Subcutaneous preadipocyte (primary cell): Measurements from ENCODE around the gene SUB1.

GRCh38 chr5:17951608-17952278 lies 296.1 kb upstream of the H3Y1 start:
- CAGE, long polyA plus RNA, result no peak

- CAGE, long polyA plus RNA, result no peak
Observed at GRCh38 chr5:23013433-23014084, 160.4 kb upstream of the CDH12 start.

DNA sequence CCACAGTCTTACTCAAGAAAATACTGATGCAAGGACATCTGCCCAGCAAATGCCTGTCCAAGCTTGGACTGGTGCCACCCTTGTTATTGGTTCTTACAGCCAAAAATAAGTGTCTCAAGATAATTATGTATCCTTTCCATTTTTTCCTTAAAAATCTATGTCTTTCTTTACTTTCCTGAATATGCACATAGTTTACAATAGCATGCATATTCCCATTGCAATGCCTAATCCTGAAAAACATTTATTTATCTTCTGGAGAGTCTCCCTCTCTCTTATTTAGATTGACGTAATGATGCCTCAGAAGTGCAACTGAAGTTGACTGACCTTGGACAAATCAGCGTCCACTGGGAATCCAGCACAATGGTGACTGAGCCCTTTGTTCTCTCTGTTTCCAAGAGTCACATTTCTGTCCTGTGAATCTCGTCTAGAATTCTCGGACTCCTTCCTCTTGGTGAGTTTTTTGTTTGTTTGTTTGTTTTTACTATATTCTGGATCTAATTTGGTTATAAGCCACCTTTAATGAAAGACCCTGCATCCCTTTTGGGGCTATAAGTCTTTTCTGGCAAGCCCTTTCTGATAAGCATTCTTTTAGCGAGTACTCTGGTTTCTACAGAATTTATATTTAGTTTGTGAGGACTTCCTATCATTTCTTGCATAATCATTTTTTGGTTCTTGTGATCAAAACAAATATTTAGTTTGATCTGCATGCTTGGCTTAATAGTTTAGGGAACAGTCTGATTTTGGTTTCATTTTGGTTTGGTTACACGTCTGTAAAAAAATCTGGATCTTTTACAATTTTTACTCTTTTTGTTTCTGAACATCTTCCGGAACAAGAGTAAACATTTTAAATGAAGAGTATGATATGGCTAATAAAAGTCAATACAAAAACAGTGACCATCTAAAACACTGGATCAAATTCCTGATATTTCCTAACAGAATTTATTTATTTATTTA lies 1074.6 kb downstream of the CDH9 start:
- CAGE, long polyA plus RNA, result no peak

DNA sequence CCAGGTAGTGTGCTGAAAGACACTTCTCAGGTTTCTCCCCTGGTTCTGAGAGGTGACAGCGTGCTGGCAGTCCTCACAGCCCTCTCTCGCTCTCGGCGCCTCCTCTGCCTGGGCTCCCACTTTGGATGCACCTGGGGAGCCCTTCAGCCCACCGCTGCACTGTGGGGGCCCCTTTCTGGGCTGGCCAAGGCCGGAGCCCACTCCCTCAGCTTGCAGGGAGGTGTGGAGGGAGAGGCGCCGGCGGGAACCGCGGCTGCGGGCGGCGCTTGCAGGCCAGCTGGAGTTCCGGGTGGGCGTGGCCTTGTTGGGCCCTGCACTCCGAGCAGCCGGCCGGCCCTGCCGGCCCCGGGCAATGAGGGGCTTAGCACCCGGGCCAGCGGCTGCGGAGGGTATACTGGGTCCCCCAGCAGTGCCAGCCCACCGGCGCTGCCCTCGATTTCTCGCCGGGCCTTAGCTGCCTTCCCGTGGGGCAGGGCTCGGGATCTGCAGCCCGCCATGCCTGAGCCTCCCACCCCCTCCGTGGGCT lies 704.9 kb upstream of the CDH9 start:
- CAGE, long polyA plus RNA, result no peak

DNA sequence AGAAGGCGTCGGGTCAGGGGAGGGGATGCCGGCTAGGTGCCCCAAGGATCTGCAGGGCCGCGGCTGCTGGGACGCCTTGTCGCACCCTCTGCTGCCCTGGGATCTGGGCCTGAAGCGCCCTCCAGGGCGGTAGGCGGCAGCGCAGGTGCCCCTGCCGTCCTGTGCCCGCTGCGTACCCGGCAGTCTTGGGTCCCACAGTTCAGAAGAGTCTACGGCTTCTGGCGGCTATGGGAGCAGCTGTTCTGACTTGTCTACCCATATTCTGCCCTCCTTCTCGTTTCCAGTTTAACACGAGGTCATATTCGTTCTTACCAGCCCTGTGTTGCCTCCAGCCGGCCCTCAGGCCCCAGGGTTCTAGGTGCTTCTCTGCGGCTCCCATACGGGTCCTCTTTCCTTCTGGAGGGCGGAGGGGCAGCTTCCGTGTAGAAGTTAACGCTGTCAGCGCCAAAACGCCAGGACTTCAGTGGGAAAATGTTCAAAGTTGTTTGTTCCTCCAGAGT lies 1771.9 kb upstream of the CDH9 start:
- CAGE, long polyA plus RNA, result no peak

GRCh38 chr5:30428608-30429701 lies 764.5 kb upstream of the CDH6 start:
- CAGE, long polyA plus RNA, result no peak

DNA sequence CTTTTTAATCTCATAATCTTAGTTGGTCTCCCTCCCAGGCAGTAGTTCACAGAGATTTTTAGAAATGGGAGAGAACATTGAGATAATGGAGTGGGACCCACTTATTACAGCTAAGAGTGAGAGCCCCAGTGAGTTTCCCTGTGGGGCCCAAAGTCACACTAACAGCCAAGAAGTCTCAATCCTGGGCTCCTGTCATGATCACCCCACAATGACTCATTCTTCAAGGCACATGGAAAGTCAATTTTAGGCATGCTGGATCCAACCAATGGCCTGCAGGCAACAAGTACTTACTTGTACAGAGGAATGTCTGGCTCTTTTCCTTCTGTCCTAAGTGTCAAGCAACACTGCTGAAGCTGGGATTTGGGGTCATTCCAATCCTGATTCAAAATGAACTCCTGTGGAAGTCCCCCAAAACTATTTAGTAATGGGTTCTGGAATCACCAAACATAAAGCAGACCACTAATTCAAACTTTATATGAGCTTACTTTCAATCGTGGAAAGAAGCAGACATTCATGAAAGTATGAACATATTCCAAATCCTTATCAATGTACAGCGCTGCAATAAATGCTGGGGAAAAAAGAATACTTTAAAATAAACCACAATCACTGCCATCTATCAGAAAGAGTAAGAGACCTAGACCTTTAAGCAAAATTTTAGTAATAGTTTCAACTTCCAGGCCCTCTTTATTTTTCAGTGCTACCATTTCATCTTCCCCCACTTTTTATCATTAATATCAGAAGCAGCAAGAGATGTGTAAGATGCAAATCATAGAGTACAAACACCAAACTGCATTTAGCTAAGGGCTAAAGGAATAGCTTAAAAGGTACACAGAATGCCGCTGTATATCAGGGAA lies 122.9 kb downstream of the DROSHA start:
- CAGE, long polyA plus RNA, result no peak

GRCh38 chr5:31983063-31983689 lies 190.9 kb downstream of the GOLPH3 start:
- CAGE, long polyA plus RNA, result no peak

- CAGE, long polyA plus RNA, result no peak
Observed at GRCh38 chr5:32031103-32031326, 143.1 kb downstream of the GOLPH3 start.

DNA sequence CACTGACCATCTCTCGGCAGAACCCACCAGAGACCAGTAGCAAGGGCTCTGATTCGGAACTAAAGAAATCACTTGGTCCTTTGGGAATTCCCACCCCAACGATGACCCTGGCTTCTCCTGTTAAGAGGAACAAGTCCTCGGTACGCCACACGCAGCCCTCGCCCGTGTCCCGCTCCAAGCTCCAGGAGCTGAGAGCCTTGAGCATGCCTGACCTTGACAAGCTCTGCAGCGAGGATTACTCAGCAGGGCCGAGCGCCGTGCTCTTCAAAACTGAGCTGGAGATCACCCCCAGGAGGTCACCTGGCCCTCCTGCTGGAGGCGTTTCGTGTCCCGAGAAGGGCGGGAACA lies 83.4 kb downstream of the GOLPH3 start:
- CAGE, long polyA plus RNA, result no peak

GRCh38 chr5:32135439-32135879 lies 38.7 kb downstream of the GOLPH3 start:
- CAGE, long polyA plus RNA, result no peak

DNA sequence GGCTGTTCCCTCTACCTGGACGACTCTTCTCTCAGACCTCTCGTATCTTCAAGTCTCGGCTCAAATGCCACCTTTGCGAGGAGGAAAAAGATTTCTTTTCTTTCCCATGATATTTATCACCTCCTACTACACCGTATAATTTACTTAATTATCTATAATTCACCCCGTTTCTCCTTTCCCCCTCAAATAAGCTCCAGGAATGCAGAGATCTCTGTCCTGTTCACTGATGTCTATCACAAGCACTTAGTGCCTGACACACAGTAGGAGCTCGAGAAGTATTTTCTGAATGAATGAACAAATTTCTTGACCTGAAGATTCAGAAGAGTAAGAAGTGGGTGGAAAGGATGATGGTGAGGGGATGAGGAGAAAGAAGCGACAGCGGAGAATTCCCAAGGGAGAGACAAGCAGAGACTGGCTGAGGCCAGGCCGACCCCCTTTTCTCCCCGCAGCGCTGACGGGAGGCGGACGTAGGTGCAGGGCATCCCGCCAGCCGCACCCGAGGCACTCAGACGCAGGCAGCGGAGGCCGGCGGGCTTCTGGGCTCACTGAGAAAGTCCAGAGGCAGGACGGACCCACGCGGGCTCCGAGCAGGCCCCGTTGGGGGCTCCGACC lies 827 bp downstream of the MTMR12 start:
- CAGE, long polyA plus RNA, result no peak

- CAGE, long polyA plus RNA, result start-site peak on the plus strand at chr5:32585554-32585608, 2,562 and 459 reads in 2 replicates
Observed at GRCh38 chr5:32585225-32585664, at the start of gene SUB1. TSS of gene SUB1 (plus strand) at chr5:32585557.

GRCh38 chr5:32588443-32589125 lies 3.2 kb downstream of the SUB1 start:
- CAGE, long polyA plus RNA, result no peak

DNA sequence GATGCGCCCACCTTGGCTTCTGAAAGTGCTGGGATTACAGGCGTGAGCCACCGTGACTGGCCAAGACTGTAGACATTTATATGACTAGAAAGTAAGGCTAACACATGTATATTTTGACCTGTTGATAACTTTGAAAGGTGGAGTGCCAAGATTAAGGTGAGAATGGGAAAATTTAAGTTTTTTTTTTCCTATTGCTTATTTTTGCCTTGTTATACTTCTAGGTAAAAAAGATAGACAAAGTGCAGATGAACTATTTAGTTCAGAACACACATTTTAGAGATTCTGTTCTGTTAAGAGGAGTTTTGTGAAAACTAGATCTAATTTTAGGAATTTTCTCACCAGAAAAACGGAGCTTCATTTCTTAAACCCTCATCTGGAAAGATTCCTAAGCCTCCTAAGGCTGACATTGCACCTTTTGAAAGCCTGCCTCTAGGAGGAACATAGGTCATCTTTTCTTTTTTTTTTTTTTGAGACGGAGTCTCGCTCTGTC lies 7.9 kb downstream of the SUB1 start:
- CAGE, long polyA plus RNA, result no peak

DNA sequence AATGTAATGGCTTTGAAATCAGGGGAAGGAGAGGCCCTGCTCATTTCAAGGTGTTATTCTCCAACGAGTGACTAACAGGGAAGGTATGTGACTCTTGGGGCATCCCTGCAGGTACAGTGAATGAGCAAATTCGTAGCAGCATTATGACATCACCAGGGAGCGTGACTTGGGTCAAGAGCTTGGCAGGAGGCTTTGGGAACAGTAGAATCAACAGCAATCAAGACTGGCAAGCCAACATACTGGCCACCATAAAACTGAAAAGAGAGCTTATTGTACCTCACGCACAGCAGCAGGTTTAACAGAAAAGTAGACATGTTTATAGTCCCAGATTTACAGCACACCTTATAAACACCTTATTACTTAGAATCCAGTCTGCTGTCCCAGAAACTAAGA lies 297.6 kb downstream of the NPR3 start:
- CAGE, long polyA plus RNA, result no peak

GRCh38 chr5:33812727-33813183 lies 79.0 kb downstream of the ADAMTS12 start:
- CAGE, long polyA plus RNA, result no peak

DNA sequence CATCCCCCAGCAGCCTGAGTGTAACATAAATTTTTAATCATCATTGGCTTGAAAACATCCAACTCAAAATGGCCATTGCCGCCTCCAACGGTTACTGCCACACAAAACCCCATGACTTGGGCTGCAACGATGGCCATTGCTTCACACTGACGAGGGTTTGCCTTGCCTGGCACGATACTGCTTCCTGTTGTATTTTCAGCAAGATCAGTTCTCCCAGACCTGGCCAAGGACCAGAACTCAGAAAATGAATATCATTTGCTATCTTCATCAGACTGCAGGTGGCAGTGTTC lies 10.6 kb downstream of the AMACR start:
- CAGE, long polyA plus RNA, result no peak

GRCh38 chr5:34181264-34181482 lies 138.2 kb upstream of the C1QTNF3 start:
- CAGE, long polyA plus RNA, result no peak

GRCh38 chr5:34487063-34488019 lies 168.8 kb upstream of the RAI14 start:
- CAGE, long polyA plus RNA, result no peak